A375 (cell line): ENCODE results near the gene RBMS3.

DNA sequence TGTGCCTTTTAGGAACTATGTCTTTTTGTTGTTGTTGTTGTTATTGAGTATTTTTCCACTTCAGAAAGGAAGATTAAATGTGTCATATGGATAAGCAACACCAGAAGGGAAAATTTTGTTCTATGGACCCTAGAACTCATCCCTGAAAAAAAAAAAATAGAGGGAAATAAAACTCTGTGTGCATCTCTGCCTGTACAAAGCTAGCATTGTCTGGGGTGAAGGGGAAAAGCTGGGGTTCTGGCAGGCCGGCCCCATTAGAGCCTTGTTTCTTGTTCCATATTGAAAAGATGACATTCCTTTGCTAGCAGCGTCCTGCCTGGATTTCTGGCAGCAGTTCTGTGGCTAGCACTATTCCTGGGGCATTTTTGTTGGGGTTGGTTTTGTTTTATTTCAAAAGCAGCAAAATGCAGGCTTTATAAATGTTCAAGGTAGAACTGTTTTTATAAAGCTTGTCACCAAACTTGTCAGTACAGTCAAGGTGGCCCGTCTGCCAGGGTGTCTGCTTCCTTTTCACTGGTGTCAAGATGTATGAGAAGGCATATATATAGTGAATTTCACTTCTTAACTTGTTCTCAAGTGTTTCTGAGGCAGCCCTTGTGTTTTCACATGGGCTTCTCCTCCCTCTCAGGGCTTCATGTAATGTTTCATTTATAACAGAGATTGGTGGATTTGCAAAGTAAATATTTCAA, 45.2 kb downstream of the RARB start:
- RAMPAGE, long total RNA = no peak

DNA sequence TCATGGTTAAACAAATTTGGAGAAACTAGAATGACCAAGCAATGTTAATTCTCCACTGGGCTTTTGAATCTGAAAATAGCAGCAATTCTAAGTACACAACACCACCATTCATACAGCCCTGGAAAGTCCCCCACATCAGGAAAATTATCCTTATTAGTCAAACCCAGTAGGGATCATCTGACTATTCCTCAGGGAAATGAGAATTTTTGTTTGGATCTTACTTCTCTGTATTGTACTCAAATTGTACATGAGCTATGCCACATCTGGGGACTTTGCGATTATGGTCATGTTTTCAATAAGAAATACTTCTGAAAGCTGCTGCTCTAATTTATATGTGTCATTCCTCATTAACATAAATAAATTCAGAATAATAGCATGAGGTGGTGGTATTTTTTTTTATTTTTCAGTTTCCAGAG, 46.0 kb downstream of the RARB start:
- RAMPAGE, long total RNA = no peak

DNA sequence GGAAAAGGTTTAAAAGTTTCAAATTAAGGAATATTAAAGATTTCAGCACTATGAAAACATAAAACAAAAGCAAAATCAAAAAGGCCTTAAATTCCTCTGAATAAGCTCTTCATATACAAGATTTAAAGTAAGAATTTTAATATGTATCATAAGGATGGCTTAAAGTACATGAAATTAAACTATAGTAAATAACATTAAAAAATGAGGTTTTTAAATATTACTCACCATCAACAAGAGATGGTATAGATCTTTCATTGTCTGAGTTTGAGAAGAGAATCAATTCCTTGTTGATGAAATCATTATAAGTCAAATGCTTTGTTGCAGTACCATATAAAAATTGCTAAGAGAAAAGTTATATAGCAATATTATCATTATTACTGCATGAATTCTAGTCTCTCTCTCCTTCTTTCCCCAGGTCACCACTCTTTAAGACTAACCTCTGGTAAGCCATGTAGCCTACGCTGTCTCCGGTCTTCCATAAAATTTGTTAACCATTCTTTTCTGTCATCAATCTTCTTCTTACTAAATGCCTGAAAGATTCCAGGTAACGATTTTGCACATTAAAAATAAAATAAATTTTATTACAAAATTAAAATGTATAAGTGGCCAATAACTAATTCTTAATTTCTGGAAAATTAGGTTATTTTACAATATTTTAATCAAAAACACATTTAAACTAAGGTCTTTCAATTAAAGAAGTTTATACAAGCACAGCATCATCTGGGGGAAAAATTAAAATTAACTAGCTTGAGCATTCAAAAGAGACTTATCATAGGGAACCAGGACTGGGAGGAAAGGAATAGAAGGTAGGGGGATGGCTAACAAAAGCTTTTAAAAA, 38.2 kb downstream of the TOP2B start:
- RAMPAGE, long total RNA = no peak

DNA sequence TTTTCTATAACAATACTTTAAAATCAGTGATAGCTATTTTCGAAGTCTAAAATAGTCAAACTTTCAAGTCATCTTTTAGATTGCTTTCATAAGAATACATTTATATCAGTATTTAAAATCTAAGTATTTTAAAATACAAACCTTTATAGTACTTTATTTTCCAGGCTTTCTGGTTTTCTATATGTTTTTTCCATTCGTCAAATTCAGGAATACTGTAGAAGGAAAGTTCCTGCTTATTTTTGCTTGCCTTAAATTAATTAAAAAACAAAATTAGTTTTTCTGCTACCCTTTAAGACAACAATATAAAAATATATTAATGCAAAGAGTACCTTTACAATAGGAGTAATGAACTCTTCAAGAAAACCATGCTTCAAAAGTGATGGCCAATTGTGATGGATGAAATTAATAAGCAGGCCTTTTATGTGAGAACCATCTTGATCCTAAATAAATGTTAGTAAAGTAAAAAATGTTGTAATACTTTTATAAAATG, 36.0 kb downstream of the TOP2B start:
- RAMPAGE, long total RNA = no peak

GRCh38 chr3:26624383-26624744, 1.8 kb downstream of the LRRC3B start:
- RAMPAGE, long total RNA = no peak

DNA sequence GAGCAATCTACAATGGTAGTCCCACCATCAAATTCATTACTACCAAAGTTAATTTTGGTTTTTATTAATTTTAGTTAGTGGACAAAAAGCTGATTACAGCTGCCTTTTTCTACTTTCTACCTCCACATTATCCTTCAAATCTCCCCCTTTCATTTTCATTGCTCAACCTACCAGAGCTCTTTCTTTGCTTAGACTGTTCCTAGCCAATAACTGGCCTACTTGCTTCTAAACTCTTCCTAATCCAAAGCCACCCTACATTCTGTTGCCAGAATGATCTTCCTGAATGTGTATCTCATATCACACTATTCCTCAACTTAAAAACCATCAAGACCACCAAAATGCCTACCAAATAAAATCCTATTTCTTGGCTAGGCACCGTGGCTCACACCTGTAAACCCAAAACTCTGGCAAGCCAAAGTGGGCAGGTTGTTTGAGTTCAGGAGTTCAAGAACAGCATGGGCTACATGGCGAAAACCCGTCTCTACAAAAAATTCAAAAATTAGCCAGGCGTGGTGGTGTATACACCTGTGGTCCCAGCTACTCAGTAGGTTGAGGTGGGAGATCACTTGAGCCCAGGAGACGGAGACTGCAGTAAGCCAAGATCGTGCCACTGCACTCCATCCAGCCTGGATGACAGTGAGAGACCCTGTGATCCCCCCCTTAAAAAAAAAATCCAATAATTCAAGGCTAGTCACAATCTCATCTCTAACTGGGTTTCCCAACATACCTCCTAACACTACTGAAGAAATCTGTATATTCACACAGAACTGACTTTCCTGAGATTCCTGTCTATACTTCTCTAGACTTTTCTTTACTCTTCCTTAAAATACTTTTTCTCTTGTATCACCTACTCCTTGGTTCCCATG, 48.8 kb downstream of the SLC4A7 start:
- RAMPAGE, long total RNA = no peak

GRCh38 chr3:27585334-27585813, 101.2 kb upstream of the SLC4A7 start:
- RAMPAGE, long total RNA = no peak

DNA sequence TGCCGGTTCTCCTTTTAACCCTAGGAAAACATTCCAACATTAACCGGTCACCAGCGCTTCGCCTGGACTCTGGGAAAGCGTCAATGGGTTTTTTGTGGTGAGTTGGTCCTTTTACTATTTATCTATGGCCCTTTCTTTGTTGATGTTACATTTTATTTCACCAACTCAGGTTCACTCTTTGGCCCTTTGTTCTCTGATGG, 4.1 kb upstream of the EOMES start:
- RAMPAGE, long total RNA = no peak

DNA sequence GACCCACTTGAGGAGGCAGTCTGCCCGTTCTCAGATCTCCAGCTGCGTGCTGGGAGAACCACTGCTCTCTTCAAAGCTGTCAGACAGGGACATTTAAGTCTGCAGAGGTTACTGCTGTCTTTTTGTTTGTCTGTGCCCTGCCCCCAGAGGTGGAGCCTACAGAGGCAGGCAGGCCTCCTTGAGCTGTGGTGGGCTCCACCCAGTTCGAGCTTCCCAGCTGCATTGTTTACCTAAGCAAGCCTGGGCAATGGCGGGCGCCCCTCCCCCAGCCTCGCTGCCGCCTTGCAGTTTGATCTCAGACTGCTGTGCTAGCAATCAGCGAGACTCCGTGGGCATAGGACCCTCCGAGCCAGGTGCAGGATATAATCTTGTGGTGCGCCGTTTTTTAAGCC, 99.2 kb upstream of the EOMES start:
- RAMPAGE, long total RNA = no peak

DNA sequence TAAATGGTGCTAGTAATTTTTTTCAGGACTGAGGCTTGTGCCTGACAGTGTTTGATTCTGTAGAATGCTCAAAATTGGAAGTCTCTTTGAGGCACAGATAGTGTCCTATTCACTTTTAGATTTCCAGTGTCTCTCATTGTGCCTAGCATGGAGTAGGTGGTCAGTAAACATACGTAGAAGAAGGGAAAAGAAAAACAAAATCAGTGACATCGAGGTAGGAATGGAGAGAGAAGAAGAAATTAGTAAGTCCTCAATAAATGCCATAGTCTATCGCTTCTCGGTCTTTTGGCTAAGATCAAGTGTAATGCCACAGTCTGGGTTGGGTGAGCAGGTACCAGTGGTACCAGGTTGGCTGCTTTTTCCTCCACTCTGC, 120.9 kb upstream of the EOMES start:
- RAMPAGE, long total RNA = no peak

DNA sequence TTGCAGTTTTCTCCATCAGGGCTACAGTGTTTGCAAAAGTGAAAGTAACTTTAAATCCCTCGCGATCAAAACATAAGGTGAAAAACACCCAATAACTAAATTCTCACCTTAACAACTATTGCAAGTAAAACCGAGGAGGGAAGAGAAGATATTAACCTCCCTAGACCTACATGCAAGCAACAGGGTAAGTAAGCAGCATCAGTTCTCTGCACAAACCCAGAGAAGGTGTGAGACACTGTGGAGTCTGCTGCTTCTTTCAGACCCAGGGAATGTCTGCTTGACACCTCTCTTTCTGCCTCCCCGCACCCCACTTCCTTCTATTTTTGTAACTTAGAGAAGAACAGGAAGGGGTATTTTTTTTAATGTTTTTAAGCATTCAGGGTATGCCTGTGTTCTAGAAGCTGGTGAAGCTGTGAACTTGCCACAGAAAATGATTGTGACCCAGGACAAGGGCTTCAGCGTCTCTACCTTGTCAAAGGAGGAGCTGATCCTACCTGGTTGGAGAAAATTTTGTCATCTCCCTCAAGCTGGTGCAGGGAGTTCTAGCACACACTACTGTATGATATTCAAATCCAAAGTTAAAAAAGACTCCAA, 159.3 kb upstream of the EOMES start:
- RAMPAGE, long total RNA = no peak

- RAMPAGE, long total RNA = no peak
These were observed 41.8 kb upstream of the CMC1 start for GRCh38 chr3:28199491-28200177.

GRCh38 chr3:29280553-29281248, at the start of gene RBMS3:
RBMS3 (plus strand) TSS chr3:29281071.
- RAMPAGE, long total RNA = no peak

- RAMPAGE, long total RNA = no peak
These were observed 37.7 kb downstream of the RBMS3 start for GRCh38 chr3:29318508-29318984.

- RAMPAGE, long total RNA = no peak
These were observed 159.7 kb downstream of the RBMS3 start for GRCh38 chr3:29440559-29440976.

DNA sequence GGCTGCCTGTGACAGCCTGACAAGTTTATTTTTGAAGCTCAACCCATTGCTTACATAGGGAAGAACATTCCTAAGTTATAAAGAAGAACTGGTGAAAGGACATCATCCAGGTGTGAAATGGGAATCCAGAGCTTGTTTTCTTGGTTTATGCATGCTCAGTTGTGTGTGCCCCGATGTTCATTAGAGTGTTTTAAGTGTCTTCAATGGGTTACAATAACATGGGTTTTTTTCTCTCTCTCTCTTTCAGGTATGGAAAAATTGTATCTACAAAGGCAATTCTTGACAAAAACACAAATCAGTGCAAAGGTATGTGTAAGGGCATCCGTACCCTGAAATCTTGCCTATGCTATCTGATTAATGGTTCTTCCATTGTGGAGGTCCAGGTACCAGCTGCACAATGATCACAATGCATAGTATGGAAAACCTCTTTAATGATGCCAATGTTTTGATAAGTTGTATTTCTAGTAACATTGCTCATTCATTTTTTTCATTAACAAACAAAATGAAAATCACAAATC, 207.4 kb downstream of the RBMS3 start:
- RAMPAGE, long total RNA = no peak

DNA sequence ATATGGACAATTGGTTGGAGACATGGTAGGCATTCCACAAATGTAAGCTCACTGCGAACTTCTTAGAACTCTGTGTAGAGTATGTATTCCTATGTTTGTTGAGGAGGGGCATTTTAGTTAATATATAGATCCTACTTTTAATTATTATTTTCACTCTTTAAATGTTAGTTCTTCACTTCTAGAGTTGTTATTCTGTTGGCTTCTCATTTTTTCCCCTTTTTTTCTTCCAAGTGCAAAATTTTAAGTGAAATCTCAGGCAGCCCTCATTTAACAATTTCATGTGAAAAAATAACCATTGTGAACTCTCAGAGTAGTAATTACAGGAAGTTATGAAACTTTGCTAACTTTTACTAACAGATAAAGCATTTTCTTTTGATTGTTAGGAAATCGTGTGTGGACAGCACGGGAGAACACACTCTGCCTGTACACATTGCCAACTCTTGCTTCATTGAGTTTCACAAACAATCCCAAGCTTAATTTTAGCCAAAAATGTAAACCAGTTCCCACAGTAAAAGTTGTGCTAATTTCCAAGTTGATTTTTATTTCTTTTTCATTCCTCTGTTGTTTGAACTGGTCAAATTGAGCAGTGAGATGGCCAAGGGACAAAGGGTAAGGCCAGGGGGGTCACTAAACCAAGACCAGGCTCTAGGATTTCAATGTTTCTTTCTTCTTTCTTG, 414.6 kb downstream of the RBMS3 start:
- RAMPAGE, long total RNA = no peak

GRCh38 chr3:30519055-30519283, 87.4 kb upstream of the TGFBR2 start:
- RAMPAGE, long total RNA = no peak

DNA sequence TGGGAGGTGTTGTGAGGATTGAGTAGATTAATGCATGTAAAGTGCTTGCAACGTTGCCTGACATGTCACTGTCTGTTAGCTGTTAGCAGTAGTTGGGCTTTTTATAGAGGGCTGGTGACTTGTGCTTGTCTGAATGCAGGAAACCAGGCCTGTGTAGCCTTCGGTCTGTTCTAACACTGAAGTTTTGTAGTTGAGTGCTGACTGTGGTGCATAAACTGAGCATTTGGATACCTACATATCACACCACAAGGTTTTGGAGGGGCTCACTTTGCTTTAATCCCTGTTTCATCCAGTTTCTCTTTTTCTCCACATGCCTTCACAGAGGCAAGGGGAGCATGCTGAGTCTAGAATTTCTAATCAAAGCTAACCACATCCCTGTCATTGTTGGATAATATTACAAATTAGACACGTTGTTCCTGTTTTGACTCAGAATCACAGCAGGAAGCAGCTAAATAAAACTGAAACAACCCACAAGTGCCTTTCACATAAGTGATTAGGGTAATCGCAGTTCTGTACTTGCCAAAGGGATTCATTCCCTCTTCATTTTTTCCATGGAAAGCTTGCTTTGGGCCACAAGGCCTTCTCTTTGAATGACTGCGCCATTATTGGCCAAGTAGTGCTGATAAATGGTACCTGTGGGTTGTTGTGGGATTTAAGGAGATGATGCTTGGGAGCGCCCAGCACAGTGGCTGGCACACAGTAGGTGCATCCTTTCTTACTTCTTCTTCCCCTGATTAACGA, 48.9 kb downstream of the TGFBR2 start:
- RAMPAGE, long total RNA = no peak

GRCh38 chr3:30664006-30664218, 57.5 kb downstream of the TGFBR2 start:
- RAMPAGE, long total RNA = no peak